Body of pancreas (tissue), 2 donors: ENCODE results near the gene SPATA31D1.

DNA sequence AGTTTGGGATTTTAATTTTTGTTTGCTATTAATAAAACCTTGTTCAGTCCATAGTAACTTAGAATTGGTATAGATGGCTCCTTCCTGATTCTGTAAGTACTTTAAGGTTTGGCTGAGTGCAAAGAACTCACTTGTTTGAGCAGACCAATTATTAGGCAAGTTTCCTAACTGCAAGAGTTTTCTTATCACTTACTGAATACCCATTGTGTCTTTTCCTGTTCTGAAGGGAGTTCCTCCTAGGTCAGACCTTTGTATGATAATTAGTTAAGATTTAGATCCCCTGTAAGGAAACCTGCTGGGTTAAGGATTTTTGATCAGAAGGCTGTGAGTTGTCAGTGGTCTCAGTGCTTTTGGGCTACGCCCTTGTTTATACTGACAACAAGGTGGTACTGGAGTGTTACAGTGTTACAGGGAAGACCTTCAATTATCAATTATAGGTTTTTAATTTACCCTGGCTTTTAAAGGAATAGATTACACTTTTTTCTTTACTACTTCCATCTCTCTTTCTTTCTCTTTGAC, 31.7 kb downstream of the GCNT1 start:
- PRO-cap = no peak
- RAMPAGE, long total RNA, 2 experiments = no peak in any of the 2 experiments

DNA sequence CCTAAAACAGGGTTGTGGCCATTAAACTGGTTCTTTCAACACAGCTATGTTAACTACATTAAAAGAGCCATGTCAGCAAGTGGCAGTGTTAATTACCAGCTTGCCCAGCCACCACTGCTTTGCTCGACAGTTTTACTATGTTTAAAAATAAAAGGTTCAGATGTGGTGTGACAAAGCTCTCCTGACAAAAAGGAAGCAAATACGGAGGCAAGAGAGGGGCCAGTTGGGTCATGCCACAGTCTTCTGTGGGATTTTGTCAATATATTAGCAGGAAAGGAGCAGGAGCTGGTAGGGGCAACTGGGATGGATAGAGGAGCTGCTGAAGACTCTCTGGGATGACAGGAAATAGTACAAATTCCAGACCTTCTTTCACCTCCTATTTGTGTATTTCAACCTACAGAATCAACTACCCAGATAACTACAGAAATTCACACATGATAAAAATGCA, 191.7 kb downstream of the GCNT1 start:
- PRO-cap = no peak
- RAMPAGE, long total RNA, 2 experiments = no peak in any of the 2 experiments

GRCh38 chr9:76868618-76869325, 37.1 kb downstream of the PRUNE2 start:
- PRO-cap = no peak
- RAMPAGE, long total RNA, 2 experiments = no peak in any of the 2 experiments

DNA sequence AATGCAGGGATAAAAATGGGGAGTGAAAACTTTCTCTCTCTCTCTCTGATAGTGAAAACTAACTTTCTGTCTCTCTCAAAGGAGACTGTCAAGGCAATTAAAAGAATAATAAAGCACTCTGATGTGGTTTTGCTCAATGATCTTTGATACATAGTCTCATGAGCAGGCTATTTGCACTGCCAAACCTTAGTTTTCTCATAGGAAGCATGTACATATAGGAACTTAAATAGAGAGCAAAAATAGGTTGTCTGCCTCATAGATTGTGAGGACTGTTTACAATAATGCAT, 82.1 kb downstream of the VPS13A start:
- PRO-cap = no peak
- RAMPAGE, long total RNA, 2 experiments = no peak in any of the 2 experiments

GRCh38 chr9:77647367-77648200, 538 bp downstream of the GNA14 start:
- PRO-cap = no peak
- RAMPAGE, long total RNA, 2 experiments = no peak in any of the 2 experiments

DNA sequence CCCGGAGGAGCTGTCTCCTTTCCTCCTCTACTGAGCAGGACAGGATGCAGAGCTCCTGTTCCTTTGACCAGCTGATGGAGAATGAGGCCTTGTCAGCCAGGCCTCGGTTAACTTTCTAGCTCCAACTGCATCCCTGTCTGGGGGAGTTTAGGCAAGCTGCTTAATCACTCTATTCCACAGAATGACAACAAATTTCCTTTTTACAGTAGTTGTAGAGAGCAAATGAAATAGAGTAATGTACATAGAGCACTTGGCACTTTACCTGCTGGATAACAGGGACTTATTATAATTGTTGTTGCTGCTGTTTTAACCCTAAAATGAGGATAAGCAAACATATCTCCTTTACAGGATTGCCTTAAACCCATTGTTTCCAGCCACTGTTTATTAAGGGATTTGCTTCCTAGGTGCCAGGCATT, 155.4 kb downstream of the GNAQ start:
- PRO-cap = no peak
- RAMPAGE, long total RNA, 2 experiments = no peak in any of the 2 experiments

DNA sequence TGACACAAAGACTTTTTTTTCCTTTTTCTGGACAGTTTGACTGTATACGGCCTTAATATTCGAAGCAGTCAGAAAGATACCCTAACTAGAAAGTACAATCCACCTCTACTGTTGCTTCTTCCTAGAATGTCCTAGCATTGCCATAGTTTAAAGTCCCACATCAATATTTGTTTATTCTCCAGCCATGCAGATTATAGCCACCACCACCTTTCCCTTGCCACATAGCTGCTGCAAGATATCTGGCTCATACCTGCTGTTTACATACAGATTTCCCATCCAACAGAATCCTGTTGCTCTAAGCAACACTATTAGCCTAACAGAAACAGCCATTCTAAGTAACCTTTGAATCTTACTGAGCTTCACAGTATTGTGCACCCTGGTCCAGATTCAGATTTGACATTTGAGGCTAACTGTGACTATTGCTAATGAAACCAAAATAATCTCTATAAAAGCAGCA, 45.6 kb downstream of the GNAQ start:
- PRO-cap = unidirectional peak, plus-strand start at position 137 of the sequence
- RAMPAGE, long total RNA, 2 experiments = no peak in any of the 2 experiments

DNA sequence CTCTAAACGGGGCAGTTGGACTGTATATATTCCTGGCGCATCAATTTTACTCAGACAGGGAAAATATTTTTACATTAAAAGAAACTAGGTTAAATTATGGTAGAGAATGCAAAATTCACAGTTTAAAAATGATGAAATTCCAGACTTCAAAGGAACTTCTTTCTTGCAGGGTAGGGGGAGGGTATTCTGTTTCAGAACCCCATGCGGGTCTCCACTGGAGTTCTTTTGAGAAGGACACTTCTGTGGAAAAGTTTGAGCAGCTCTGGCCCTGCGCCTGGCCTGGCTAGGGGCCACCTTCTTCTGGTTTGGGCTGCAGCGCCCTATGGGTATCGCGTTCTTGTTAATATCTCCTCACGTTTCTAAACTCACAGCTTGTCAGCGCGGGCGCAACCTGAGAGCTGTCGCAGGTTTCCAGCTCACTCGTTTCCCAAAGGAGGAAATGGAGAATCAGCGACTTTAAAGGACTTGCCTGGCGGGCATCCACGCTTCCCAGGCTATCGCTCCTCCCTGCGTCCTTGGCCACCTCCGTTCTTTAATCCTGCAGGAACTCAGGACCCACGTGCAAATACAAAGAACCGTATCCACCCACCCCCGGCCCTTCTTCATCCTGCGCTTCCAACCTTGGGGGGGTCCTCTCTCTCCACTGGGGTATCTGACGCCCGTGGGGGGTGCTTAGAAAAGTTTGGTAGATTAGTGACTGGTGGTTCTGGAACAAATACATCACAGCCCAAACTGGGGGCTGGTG, 788 bp upstream of the PSAT1 start:
- PRO-cap = bidirectional peak, plus-strand start at position 370 of the sequence, minus-strand start at position 429 of the sequence
- RAMPAGE, long total RNA, 2 experiments = no peak in any of the 2 experiments

DNA sequence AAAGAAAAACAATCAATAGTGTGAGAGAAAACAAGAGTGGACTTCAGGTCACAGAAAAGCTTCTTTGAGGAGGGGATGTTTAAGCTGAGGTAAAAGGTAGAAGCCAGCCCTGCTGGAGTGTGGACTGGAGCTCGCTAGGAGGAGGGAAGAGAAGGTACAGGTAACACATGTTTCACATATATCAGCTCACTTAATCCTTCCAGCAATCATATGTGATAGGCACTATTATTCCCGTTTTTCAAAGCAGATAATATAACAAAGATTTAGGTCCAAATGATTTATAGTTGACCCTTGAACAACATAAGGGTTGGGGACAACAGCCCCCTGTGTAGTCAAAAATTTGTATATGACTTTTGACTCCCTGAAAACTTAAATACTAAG, 341.5 kb downstream of the PSAT1 start:
- PRO-cap = no peak
- RAMPAGE, long total RNA, 2 experiments = no peak in any of the 2 experiments

DNA sequence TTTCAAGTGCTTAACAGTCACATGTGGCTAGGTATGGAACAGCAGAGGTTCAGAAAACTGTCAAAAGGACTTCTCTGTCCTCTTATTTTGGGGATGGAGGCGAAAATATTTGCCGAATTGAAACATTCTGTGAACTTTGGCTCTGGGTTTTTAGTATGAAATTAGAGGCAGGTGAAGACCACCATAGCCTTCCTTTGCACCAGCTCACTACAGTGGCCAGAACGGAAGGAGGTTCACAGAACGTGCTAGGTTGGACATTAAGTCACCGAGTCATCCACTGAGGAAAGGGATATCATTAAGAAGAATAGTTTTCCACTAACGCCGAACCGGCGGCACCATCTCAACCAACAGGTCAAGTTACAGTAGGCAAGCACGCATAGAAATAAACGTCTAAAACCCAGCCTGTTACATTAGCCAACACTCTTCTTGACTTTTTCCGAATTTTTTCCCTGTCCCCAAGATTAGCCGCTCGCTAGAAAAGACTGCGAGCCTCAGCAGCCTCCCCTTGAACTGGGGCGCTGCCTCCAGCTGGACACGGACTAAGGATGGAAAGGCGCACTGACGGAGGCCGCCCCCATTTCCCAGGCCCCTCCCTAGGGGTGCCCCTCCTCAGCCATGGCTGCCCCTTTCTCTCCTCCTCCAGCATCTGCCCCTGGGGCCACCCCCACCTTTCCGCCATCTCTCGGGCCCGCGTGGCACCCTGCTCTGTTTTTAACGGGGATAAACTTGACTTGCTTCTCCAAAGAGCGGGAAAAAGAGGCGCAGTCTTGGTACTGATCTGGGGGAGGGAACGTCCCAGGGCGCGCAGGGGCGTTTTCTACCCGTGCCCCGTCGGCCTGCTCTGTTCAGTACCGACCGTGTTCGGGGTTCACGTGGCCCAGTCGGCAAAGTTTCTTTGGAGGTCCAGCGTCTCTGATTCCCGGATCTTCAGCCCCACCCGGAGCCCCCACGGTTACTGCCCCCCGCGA, 1.6 kb upstream of the TLE4 start:
- PRO-cap = no peak
- RAMPAGE, long total RNA, 2 experiments = no peak in any of the 2 experiments

- PRO-cap = no peak
- RAMPAGE, long total RNA, 2 experiments = no peak in any of the 2 experiments
Measured at GRCh38 chr9:79623649-79624534, 52.1 kb downstream of the TLE4 start.

GRCh38 chr9:81396442-81397118, 292.8 kb downstream of the TLE1 start:
- PRO-cap = no peak
- RAMPAGE, long total RNA, 2 experiments = no peak in any of the 2 experiments

DNA sequence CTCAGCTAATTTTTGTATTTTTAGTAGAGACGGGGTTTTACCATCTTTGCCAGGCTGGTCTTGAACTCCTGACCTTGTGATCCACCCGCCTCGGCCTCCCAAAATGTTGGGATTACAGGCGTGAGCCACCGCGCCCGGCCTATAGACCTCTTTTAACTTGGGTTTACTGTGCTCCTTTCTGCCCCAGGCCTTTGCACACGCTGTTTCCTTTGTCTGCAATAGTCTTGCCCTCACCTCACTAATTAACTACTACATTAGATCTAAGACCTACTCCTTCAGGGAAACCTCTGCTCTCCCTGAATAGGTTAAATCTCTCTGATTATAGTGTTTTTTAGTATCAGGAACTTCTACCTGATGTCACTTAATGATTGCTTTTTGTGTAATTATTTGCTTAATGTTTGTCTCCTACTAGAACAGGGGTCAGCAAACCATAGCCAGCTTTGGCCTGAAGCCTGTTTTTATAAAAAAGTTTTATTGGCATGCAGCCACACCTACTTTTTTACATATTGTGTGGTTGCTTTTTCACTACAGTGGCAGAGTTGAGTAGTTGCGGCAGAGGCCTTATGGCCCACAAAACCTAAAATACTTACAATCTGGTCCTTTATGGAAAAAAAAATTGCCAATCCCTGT, 31.2 kb upstream of the TLE1 start:
- PRO-cap = no peak
- RAMPAGE, long total RNA, 2 experiments = no peak in any of the 2 experiments

GRCh38 chr9:81729124-81729705, 39.9 kb upstream of the TLE1 start:
- PRO-cap = no peak
- RAMPAGE, long total RNA, 2 experiments = no peak in any of the 2 experiments

- PRO-cap = no peak
- RAMPAGE, long total RNA, 2 experiments = no peak in any of the 2 experiments
Measured at GRCh38 chr9:81988668-81989024, at the start of gene SPATA31D1. Gene SPATA31D1, plus strand, starts transcription at chr9:81988772.

DNA sequence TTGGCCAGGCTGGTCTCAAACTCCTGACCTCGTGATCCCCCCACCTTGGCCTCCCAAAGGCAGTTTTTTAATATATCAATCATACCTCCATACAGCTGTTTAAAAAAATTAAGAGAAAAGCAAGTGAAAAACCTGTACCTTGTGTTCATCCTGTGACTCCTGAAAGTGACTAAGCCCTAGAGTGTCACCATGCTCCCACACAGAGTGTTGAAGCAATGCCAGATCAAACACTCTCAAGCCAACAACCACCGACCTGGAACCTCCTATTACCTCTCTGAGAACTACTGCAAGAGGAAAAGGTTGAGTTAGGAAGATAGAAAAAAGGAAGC, 123.5 kb downstream of the RASEF start:
- PRO-cap = no peak
- RAMPAGE, long total RNA, 2 experiments = no peak in any of the 2 experiments

DNA sequence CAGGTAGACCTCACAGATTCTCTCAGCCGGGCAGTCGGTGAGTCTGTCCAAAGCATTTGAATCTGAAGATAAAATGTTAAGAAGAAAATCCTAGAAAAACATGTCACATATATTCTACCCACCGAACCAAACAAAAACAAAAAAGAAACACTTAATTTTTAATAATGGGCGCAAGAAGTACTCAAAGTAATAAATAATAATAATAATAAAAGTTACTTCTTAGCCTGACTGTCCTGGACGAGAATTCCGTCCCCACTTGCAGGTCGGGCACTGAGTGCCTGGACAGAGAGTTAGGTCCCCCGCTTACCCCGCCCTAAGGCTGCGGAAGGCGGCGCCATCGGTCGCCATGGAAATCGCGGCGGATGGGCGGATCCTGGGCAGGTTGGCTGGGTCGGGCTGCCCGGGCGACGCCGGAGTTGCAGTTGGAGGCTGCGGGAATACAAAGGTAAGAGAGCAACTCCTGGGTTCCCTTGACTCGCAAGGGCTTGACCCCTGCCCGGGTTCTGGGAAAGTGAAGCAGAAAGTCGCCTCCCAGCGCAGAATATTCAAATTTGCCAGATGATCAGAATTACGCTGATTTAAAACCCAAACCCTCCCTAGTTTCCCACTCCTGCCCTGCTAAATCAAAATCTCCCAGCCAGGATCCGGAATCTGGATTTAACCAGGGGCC, 156.1 kb upstream of the RASEF start:
- PRO-cap = unidirectional peak, plus-strand start at position 413 of the sequence
- RAMPAGE, long total RNA, 2 experiments = start-site peak on the plus strand in 1 of 2 experiments, centred at position 404 of the sequence, 62 reads per replicate; start-site peak on the minus strand in 2 of 2 experiments, centred at positions 283 to 295 of the sequence, 30 to 40 reads per replicate

GRCh38 chr9:83245820-83246276, 182.9 kb upstream of the RASEF start:
- PRO-cap = no peak
- RAMPAGE, long total RNA, 2 experiments = no peak in any of the 2 experiments

GRCh38 chr9:83266446-83267656, 203.9 kb upstream of the RASEF start:
- PRO-cap = no peak
- RAMPAGE, long total RNA, 2 experiments = no peak in any of the 2 experiments

DNA sequence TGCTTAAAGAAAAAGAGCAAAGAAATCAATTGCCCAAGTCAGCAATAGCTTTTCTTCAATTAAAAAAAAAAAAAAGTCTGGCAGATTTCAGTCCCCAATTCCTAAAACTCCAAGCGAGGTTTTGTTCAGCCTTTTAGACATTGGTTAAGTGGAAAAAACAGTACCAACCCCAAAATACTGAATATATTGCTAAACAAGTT, 142.6 kb downstream of the FRMD3 start:
- PRO-cap = no peak
- RAMPAGE, long total RNA, 2 experiments = no peak in any of the 2 experiments